T-cell (primary cell): ENCODE results near the genes ERI3, KIF2C and TOE1.

GRCh38 chr1:44354595-44355647, at the start of gene ERI3:
ERI3 (minus strand) TSS chr1:44355257.
- PRO-cap, 7 experiments: peak in 7 of 7 experiments; most common plus-strand start chr1:44355474 (in 4); most common minus-strand start chr1:44355257 (in 4)

- PRO-cap, 7 experiments: no peak in any of the 7 experiments
Measured at GRCh38 chr1:44416913-44418071, 12.2 kb downstream of the RNF220 start.

- PRO-cap, 7 experiments: no peak in any of the 7 experiments
Measured at GRCh38 chr1:44542883-44543301, 131.4 kb downstream of the TMEM53 start.

DNA sequence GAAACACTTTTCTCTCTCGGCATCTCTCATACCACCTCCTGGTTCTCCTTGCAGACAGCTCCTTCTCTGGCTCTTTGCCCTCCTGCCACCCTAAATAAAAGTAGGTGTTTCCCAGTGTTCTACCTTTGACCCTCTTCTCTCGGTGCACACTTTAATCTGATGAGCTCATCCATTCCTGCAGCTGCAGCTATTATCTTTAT, 126.9 kb downstream of the TMEM53 start:
- PRO-cap, 7 experiments: no peak in any of the 7 experiments

- PRO-cap, 7 experiments: no peak in any of the 7 experiments
Measured at GRCh38 chr1:44643962-44644572, 30.2 kb downstream of the TMEM53 start.

- PRO-cap, 7 experiments: peak in 7 of 7 experiments; most common plus-strand start chr1:44696999 (in 2); most common minus-strand start chr1:44696905 (in 4)
Measured at GRCh38 chr1:44696696-44697147, 22.2 kb downstream of the ARMH1 start.

GRCh38 chr1:44739327-44740612, at the start of gene KIF2C:
KIF2C (plus strand) TSS chr1:44739837.
- PRO-cap, 7 experiments: peak in 7 of 7 experiments; most common plus-strand start chr1:44739698 (in 1); most common minus-strand start chr1:44739667 (in 6)

DNA sequence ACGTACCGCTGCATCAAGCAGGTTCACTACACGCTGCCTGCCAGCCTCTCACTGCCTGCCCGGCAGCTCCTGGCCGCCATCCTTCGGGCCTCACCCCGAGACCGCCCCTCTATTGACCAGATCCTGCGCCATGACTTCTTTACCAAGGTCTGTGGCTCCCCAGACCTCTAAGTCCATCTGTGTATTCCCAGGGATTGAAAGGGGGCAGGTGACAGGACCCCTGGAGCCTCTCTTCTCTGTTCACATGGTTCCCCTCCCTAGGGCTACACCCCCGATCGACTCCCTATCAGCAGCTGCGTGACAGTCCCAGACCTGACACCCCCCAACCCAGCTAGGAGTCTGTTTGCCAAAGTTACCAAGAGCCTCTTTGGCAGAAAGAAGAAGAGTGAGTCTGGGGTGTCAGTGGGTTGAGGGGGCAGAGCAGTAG, 2.8 kb downstream of the PLK3 start:
- PRO-cap, 7 experiments: no peak in any of the 7 experiments

DNA sequence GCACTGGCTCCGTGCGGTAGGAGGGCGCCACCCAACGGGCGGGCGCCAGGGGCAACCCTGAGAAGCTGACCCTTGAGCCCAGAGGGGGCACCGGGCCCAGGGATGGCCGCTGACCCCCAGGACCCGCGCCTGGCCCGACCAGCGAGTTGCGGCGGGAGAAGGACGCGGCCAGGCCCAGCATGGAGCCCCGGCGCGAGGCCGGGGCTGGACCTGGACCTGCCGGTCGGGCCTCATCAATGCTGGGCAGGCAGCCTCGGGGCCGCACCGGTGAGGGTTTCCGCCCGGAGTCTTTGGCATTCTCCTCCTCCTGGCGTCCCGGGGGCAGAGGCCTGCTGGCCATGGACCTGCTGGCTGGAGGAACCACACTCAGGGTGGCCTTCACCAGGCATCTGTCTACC, 823 bp downstream of the DYNLT4 start:
- PRO-cap, 7 experiments: peak in 2 of 7 experiments; most common plus-strand start position 144 of the sequence (in 2)

DNA sequence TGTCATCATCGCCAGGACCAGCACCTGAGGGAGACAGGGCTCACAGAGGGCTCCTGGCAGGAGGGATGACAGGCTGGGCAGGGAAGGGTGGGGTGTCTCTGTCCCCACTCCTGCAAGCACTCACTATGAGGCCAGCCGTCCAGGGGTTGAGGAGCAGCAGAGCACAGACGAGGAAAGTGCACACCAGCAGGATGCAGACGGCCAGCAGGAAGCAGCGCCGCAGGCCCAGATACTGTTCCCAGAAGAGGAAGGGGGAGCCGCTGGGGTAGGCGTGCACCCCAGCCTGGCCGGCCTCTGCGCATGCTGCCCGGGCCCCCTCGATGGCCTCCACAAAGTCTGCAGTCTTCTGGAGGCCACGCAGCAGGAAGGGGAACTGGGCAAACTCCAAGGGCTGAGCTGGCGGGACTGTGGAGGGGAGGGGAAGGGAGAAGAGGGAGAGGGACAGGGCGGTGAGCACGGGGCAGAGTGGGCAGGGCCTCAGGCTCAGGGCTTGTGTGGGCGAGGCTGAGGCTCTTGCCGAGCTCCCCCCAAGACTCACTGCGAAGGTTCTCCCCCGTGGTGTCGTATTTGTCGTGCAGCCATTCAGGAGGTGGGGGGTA, 16.6 kb downstream of the PTCH2 start:
- PRO-cap, 7 experiments: no peak in any of the 7 experiments

GRCh38 chr1:45339652-45340749, at the start of gene TOE1:
TOE1 (plus strand) TSS chr1:45340170.
- PRO-cap, 7 experiments: peak in 7 of 7 experiments; most common plus-strand start chr1:45339722 (in 7); most common minus-strand start chr1:45340477 (in 7)

DNA sequence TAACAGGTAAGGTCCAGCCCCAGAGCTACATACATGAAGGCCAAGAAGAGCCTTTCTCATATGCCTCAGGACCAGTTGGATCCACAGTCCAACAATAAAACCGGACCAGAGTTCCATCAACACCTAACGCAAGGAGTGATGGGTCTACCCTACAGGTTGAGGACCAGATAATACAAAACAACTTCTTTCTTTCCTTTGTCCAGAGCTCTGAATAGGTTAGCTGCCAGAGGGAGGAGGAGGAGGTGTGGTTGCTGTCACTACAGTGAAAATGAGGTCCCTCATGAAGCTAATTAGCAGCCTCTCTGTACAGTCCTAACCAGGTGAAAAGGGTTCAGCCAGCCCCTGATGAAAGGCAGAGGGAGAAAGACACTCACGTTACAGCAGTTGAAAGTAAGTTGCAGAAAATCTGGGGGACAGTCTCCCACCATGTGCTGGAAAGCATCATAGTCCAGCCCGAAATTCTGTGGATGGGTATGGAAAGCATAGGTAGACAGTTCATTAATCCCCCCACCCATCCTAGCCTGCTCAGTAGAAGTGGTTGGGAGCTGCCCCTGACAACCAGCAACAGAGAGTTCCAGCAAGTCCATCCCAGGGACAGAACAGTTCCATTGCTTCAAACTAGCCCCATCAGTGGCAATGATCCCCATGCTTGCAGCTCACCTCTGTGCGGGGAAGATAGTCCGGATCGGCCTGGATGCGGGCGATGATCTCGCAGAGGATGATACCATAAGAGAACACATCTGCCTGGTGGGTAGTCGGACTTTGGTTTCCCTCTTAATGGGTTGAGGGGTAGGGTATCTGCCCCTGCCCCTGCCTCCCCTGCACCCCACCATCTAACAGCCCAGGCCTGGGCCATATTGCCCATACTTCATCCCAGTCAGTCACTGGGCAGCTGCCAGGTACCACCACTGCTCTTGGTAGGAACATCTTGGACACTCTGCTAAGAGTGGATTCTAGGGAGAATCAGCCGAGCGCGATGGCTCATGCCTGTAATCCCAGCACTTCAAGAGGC, 6.7 kb downstream of the TOE1 start:
- PRO-cap, 7 experiments: no peak in any of the 7 experiments

DNA sequence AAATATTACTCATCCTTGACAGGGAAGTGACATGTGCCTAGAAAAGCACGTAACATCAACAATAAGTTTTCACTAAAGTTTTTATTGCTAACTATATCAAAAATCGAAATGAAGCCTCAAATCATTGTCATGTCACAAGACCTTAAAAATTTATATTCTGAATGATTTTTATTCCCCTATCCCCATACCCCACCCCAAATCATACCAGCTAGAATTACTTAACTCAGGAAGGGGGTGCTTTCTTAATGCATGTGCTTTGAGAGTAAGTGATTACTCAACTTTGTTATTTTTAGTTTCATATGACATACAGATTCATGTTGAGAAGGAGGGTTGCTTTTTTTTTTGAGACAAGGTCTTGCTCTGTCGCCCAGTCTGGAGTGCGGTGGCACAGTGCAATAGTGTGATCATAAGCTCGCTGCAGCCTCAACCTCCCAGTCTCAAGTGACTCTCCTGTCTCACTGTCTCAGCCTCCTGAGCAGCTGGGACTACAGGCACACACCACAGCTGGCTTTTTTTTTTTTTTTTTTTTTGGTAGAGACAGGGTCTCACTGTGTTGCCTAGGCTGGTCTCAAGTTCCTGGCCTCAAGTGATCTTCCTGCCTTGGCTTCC, 53.9 kb downstream of the TOE1 start:
- PRO-cap, 7 experiments: peak in 1 of 7 experiments; most common plus-strand start position 434 of the sequence (in 1)

DNA sequence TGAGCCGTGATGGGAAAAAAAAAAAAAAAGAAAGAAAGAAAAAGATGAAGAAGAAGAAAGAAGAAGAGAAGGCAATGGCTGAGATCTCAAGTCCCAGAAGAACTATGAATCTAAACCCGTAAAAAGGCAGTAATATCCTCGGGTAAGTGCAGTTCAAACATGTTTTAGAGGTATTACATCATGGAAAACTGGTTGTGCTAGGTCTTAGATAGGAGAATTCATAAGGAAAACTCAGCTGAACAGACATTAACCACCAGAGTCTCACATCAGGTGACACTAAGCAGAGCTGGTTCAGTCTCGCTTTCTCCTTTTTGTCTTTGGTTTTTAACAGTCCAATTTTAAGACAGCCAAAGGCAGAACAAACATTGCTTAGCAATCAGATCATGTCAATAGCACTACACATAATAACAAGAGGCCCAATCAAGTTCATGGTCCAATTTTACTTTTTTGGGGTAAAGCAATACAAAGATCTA, 63.3 kb downstream of the TOE1 start:
- PRO-cap, 7 experiments: no peak in any of the 7 experiments

- PRO-cap, 7 experiments: no peak in any of the 7 experiments
Measured at GRCh38 chr1:45499292-45499754, 550 bp downstream of the CCDC163 start.

DNA sequence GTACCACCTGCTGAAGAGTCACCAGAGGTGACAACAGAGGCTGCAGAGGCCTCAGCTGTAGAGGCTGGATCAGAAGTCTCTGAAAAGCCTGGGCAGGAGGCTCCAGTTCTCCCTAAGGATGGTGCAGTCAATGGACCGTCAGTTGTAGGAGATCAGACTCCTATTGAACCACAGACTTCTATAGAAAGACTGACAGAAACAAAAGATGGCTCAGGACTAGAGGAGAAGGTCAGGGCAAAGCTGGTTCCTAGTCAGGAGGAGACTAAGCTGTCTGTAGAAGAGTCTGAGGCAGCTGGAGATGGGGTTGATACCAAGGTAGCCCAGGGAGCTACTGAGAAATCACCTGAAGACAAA, 16.0 kb downstream of the CCDC17 start:
- PRO-cap, 7 experiments: no peak in any of the 7 experiments

DNA sequence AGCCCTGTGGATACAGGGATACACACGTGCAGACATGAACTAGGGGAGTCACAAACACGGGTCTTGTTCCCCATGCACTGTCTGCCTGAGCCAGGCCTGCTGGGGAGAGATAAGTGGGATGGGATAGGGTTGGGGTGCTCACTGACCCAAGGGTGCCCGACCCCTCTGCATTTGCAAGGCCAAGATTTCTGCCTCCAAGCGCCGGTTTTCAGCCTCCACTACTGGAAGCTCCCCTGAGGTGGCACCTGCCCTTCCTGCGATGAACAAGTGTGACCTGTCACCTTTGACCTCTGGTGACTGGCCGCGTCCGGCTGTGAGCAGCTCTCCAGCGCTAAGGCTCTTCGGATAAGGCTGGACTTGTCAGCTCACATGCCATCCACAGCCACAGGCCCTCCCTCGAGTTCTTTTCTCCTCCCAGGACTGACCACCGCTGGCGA, 1.7 kb downstream of the CCDC17 start:
- PRO-cap, 7 experiments: no peak in any of the 7 experiments

GRCh38 chr1:45802527-45803240, 728 bp upstream of the MAST2 start:
- PRO-cap, 7 experiments: no peak in any of the 7 experiments

- PRO-cap, 7 experiments: no peak in any of the 7 experiments
Measured at GRCh38 chr1:45912954-45914118, 109.9 kb downstream of the MAST2 start.

- PRO-cap, 7 experiments: no peak in any of the 7 experiments
Measured at GRCh38 chr1:46006072-46006659, 126.3 kb downstream of the PIK3R3 start.